GM12891 (cell line): ENCODE measurements around the genes PSORS1C1 and MCCD1.

GRCh38 chr6:30748807-30749923 lies 4.8 kb upstream of the IER3 start:
- RRBS: no CpG with 5 or more reads among the region's 18 CpGs

DNA sequence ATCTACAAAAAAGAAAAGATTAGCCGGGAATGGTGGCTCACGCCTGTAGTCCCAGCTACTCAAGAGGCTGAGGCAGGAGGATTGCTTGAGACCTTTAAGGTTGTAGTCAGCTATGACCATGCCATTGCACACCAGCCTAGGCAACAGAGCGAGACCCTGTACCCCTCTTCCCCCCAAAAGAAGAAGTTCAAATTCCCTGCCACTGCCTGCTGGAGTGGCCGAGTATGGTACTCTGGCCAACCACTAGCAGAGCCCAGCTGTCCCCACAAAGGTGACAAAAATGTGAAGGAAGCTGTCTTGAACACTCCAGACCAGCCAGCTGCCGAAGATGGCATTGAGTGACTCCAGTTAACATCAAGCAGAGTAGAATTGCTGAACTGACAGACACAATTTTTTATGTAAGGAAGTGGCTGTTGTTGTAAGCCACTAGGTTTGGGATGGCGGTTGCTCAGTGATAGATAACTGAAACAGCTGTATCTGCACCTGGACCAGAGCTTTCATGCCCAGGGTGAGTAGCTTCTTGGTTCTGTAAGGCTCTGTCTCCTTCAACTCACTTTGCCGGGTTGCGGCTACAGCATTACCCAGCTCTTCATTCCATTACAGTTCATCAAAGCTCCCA lies 49.8 kb upstream of the DDR1 start:
- RRBS: no CpG with 5 or more reads among the region's 8 CpGs

- RRBS: no CpG with 5 or more reads among the region's 8 CpGs
These were observed 41.2 kb upstream of the DDR1 start for GRCh38 chr6:30843048-30843644.

DNA sequence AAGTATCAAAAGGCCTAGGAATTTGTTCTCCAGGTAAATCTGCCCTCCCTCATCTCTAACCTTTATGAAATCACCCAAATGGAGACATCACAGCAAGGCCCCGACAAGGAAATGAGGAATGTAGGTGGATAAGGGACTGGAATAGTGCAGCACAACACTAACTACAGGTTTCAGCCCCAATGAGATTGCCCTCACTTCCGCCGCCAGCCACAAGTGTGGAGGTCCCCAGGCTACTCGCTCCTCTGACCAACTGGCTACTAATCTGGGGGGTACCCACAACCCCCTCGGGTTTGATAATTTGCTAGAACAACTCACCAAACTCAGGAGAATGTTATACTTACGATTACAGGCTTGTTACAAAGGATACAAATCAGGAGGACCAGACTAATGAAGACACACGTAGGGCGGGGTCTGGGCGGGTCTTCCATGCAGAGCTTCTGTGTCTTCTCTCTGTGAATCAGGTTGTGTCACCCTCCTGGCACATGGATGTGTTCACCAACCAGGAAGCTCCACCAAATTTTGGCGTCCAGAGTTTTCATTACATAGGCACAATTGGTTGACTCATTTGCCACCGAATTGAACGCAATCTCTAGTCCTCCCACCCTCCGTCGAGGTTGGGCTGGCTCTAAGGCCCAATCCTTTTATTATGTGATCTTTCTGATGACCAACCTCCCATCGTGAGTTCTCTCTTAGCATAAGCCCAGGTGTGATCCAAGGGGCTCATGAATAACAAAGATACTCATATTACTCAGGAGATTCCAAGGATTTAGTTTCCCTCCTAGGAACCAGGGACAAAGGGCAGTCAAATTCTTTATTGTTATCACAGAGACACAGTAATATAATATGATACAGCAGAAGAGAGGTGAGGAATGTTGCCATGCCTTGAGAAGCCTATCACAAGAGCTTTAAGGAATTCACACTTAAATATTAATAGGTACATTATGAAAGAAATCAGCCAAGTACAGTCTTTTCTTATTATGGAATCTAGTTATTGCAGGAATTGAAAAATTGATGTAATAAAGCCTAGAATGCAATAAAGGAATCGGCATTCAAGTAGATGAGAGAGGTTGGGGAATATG lies 36.4 kb upstream of the DDR1 start:
- RRBS: no CpG with 5 or more reads among the region's 16 CpGs

- RRBS: no CpG with 5 or more reads among the region's 11 CpGs
These were observed 2.5 kb upstream of the DDR1 start for GRCh38 chr6:30881692-30882340.

- RRBS: no CpG with 5 or more reads among the region's 18 CpGs
These were observed 1.9 kb downstream of the DDR1 start for GRCh38 chr6:30885983-30886851.

DNA sequence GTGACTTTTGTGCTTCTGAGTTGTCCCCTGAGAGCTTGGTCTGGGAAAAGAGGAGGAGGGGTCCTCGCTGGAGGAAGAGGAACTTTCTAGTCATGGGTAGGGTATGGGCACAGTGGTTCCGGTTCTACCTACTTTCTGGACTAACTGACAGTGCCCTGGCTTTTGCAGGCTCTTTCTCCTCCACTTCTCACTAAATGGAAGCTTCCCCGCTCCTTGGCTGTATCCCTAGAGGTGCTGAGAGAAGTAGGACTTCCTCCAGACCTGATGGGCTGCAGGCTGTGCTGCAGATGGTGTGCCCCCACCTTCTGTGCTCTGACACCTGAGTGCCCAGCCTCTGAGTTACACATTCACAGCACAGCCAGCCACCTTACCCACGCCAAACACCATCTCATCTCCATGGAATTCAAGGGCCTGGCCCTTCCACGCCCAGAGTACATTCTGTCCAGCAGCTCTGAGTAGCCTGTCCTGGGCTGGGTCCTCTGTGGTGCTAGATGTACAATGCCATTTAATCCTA lies 5.4 kb downstream of the SFTA2 start:
- RRBS: no CpG with 5 or more reads among the region's 5 CpGs

DNA sequence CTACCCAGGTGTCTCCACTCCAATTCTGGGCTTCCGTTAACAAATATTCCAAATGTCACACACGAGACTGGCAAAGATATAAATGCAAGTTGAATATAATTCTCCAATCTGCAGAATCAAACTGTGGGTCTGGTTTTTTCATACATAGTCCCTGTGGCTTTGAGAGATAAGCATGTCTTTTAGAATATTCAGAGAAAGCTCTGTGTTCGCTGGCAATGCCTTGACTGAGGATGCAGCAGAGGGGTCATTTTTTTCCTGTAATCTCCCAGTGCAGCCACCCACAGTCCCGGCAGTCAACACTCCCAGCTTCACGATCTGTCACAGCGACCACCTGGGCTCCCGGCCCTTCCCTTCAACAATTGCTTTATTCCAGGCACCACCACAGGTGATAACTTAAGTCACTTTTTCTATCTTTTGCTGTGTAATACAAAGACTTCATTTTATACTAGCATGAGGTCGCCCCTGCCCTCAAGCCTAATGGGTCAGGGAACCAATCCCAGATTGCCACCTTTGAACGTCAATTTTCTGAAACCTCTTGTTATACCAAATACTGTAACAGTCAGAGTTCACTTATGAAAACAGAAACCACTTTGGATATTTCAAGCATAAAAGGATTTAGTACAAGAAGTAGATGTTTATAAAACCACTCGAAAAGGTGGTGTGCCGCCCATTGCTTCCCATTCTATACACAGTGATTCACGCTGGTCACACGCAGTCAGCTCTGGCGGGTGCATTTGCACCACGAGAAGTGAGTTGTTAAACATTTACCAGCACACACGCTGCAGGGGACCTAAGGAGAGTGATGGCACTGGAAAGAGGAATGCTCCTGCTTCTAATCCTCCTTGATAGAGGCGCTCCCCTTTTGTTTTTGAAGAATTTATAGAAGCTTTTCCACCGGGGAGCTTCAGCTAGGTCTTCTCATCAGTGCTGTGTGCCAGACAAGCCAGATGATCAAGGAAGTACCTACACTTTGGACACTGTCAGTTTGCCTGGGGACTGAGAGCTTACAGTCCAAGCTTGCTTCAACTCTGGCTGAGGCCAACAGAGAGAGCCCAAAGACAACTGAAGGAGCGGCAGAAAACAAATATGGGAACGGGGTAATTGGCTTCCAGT lies 30.9 kb downstream of the MUC22 start:
- RRBS: 80% methylated on average over 4 of the region's 20 CpGs

DNA sequence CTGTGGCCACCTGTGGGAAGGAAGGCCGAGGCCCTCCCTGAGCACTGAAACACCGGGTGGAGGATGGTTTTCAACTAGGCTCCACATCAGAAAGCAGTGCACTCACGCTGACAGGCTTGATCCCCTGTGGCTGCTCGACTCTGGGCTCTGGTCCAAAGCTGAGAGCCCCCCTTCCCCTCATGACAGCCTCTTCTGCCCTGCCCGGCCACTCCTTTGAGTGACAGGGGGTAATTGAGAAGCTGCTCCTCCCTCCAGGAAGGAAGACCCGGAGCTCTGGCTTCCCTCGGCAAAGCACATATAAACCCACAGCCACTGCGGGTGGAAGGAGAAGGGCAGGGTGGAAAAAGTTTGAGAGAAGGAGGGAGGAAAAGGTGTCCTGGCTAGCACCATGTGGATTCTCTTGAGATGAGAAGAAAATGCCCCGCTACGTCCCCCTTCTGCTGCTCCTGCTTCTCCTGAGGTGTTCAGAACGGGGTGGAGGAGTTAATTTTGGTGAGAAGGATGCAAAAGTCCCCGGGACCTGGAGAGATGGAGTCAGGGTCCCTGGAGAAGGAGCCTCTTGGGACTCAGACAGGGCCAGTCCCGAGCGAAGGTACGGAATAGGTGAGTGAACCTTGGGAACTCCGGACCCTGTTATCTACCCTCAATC lies 43.8 kb downstream of the MUC22 start:
- RRBS: 90% methylated on average over 2 of the region's 16 CpGs

DNA sequence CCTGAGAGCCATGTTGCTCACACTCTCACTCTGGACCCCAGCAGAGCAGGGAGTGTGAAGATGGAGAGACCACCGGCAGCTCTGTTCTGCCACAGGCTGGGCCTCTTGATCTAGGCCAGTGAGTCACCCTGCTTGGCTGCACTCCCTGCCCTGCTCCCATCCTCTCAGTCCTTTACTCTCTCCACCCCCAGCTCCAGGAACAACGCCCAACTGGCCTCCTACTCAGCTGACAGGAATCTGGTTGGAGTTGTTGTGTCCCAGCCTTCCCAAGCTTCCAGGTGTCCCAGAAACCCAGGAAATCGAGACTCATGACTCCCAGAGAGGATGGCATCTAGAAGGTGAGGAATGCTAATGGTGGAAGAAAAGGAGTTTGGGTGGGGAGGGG lies at the start of gene PSORS1C1:
PSORS1C1 (plus strand) TSS at position 247 of the 385 bp plus-strand sequence.
- RRBS: no CpG with 5 or more reads among the region's 3 CpGs

GRCh38 chr6:31171234-31171765 lies 818 bp upstream of the POU5F1 start:
- RRBS: no CpG with 5 or more reads among the region's 7 CpGs

DNA sequence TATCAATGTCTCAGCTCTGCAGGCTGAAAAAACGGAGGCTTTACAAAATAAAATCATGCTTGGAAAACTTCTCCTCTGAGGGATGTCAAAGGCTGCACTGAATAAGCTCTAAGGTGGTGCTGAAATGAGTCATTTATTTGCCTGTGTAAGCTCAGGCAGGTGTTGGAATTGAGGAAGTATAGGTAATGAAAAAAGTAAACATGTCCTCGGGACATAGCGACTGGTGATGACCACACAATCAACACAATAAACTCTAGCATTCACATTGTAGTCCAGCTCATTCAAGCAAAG lies 32.7 kb upstream of the POU5F1 start:
- RRBS: no CpG with 5 or more reads among the region's 3 CpGs

GRCh38 chr6:31403290-31403468 lies 216 bp upstream of the MICA start:
- RRBS: 2% methylated on average over 3 of the region's 9 CpGs

GRCh38 chr6:31528737-31529385 lies at the start of gene MCCD1:
TSS of gene MCCD1 (plus strand) at chr6:31528962.
- RRBS: no CpG with 5 or more reads among the region's 7 CpGs

DNA sequence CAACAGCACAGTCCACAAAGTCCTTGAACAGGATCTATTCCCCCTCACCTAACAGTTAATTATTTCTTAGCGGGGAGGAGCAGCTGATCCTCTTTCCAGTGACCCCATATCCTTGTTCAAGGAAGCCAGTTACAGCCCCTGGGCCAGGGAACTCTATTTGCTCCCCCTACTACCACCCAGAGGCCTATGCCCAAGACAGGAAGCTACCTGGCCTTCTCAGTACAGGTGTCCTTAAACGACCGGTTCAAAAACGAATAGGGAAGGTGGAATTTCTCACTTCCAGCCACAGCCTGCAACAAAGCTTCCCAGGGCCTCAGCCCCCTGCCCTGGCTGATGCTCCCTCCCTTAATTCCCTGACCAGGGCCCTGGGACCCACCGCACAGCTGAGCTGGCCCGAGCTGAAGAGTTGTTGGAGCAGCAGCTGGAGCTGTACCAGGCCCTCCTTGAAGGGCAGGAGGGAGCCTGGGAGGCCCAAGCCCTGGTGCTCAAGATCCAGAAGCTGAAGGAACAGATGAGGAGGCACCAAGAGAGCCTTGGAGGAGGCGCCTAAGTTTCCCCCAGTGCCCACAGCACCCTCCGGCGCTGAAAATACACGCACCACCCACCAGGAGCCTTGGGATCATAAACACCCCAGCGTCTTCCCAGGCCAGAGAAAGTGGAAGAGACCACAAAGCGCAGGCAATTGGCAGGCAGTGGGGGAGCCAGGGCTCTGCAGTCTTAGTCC lies 786 bp downstream of the MCCD1 start:
- RRBS: no CpG with 5 or more reads among the region's 12 CpGs

DNA sequence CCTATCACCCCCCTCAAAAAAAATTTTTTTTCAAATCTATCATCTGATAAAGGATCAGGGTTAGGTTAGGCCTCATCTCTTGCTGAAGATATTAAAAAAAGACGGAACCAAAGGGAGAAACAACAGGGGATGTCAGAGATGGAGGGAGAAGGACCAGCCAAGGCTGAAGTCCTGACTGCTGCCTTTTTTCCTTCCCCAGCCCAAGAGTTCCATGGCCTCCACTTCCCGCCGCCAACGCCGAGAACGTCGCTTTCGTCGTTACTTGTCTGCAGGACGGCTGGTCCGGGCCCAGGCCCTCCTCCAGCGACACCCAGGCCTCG lies 516 bp downstream of the NFKBIL1 start:
- RRBS: 94% methylated on average over 3 of the region's 13 CpGs

- RRBS: no CpG with 5 or more reads among the region's 8 CpGs
These were observed 10.2 kb upstream of the LTA start for GRCh38 chr6:31561694-31562526.

DNA sequence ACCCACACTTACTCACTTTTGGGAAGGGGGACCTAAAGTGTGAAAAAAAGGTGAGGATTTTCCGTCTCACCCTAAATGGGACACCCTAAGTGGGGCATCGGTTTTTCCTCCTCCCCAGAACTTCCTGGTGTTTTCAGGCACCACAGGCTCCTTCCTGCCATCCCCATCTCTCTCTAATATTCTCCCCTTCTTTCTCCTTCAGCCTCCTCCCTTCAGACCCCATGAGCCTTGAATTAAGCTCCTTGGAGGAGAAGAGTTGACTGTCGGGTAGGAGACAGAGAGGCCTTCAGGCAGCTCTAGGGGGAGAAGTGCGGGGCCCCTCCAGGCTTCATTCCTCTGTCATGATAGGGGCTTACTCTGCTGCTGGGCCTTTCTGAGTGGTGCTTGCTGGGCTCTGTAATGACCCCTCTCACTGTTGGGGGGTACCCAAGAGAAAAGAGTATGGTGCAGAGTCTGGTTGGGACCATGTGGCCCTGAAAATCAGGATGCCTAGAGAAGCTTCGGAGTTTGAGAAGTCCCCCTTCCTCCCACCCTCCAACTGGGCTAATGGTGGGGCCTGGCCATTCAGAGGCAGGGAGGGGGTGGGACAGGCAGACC lies 2.3 kb downstream of the LTB start:
- RRBS: no CpG with 5 or more reads among the region's 5 CpGs

- RRBS: no CpG with 5 or more reads among the region's 36 CpGs
These were observed 11.9 kb downstream of the PRRC2A start for GRCh38 chr6:31632108-31633213.